ENCODE results near the gene BCAS4.

GRCh38 chr20:50395099-50395915 lies 114.9 kb upstream of the PTPN1 start:
- PRO-cap = bidirectional peak, plus-strand start at chr20:50395457, minus-strand start at chr20:50395270

DNA sequence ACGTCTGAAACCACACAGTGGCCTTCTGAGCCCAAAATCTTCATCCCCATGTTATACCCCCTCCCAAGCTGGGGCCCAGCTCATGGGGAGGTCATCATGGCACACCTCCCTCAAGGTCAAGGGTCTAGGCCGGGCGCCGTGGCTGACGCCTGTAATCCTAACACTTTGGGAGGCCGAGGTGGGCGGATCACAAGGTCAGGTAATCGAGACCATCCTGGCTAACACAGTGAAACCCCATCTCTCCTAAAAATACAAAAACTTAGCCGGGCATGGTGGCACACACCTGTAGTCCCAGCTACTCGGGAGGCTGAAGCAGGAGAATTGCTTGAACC lies 74.6 kb downstream of the RIPOR3 start:
- PRO-cap = no peak

GRCh38 chr20:50673207-50674300 lies 17.8 kb downstream of the RIPOR3 start:
- PRO-cap = no peak

DNA sequence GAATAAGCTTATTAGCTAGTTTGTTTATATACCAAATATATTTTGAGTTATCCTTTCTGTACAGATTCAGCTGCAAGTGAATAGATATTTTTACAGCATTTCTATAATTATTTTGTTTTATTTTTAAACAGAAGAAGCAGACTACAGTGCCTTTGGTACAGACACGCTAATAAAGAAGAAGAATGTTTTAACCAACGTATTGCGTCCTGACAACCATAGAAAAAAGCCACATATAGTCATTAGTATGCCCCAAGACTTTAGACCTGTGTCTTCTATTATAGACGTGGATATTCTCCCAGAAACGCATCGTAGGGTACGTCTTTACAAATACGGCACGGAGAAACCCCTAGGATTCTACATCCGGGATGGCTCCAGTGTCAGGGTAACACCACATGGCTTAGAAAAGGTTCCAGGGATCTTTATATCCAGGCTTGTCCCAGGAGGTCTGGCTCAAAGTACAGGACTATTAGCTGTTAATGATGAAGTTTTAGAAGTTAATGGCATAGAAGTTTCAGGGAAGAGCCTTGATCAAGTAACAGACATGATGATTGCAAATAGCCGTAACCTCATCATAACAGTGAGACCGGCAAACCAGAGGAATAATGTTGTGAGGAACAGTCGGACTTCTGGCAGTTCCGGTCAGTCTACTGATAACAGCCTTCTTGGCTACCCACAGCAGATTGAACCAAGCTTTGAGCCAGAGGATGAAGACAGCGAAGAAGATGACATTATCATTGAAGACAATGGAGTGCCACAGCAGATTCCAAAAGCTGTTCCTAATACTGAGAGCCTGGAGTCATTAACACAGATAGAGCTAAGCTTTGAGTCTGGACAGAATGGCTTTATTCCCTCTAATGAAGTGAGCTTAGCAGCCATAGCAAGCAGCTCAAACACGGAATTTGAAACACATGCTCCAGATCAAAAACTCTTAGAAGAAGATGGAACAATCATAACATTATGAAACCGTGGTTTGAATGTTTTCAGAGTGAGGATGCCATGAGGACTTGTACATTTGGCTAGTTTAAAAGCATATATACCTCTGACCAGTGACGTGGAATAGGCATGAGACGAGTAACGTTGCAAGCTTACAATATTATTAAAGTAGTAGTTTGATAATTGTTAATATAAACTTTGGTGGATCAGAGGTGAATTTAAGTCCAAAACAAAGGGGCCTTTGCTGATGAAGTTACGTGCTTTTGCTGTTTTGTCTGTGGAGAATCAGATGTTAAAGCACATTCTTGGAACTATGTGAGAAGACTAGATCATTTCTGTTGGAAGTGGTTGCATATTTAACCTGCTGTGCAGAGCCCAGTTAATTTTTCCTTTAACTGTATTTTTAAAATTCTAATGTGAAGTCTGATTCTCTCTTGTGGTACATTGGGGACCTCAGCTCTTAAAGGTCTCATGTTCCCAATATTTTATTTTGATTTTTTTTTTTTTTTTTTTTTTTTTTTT lies 18.7 kb downstream of the PARD6B start:
- PRO-cap = no peak

DNA sequence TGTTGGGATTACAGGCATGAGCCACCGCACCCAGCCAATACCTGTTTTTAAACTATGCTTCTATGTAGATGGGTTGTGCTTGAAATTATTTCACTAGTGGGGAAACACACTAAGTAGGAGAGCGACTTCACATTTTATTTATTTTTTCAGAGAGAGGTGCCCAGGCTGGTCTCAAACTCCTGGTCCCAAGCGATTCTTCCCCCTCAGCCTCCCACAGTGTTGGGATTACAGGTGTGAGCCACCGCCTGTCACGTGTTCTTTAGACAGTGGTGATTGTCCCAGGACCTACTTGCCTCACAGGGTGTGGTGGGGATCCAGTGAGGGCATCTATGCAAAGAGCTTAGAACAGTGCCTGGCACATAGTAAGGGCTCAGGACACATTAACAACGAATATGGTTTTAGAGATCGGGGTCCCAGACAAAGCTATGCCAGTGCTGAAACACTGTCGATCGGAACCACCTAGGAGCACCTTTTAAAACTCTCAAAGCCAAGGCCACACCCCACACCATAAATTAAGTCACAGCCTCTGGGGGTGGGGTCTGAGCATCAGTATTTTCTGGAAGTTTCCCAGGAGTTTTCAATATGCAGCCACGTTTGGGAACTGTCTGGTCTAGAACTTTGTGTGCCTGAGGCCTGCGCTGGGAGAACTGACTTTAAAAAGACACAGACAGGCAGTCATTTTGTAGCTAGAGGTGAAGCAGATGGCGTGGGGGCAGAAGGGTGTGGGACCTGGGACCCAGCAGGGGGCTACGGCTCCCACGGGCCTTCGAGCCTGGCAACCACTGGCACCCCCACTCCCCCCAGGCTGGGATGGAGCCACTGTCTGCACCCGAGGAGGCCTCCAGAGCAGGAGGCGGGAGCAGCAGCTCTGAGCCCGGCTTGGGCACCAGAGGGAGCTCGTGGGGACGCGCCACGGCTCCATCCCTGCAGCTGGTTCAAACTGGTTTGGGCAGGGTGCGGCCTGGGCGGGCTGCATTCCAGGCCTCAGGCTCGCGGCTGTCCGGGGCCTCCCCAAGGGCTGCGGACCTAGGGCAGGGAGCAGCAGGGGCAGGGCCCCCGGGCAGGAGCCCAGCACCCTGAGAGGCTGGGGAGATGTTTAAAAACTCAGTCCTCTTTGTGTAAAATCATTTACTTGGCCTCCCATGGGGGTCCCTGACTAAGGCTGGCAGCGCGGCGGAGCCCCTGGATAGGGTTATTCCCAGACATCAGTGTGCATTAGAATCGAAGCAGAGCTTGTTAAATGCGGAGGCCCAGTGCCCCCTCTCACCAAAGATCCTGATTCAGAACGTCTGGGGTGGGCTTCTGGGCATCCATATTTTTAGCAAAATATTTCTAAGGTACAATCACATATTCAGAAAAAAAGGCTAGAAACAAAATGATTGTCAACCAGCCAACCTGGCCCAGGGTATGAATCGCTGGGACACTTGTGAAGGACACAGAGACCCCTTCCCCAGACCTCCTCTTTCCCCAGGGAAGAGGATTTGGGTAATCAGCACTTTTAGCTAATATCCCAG lies 4.4 kb upstream of the BCAS4 start:
- PRO-cap = bidirectional peak, plus-strand start at position 1,014 of the sequence, minus-strand start at position 888 of the sequence

GRCh38 chr20:50794643-50795877 lies at the start of gene BCAS4:
TSS of gene BCAS4 (plus strand) at chr20:50795061.
- PRO-cap = unidirectional peak, plus-strand start at chr20:50795093

- PRO-cap = no peak
Observed at GRCh38 chr20:50799522-50800060, 4.7 kb downstream of the BCAS4 start.

DNA sequence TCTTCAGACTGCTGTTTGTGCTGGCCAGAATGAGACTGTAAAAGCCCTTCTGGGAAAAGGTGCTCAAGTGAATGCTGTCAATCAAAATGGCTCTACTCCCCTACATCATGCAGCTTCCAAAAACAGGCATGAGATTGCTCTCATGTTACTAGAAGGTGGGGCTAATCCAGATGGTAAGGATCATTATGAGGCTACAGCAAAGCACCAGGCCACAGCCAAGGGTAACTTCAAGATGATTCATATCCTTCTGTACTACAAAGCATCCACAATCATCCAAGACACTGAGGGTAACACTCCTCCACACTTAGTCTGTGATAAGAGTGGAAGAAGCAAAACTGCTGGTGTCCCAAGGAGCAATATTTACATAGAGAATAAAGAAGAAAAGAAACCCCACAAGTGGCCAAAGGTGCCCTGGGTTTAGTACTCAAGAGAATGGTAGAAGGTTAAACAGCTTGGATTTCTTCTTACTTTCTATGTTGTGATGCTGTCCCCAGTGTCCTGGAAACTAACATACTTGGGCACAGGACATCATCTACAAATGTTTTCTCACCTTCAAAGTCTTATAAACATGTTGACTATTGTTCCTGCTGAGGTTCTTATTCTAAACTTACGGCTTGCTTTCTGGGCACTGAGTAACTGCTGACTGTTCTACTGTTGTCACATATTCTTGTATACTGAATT lies 17.1 kb downstream of the ADNP start:
- PRO-cap = no peak

DNA sequence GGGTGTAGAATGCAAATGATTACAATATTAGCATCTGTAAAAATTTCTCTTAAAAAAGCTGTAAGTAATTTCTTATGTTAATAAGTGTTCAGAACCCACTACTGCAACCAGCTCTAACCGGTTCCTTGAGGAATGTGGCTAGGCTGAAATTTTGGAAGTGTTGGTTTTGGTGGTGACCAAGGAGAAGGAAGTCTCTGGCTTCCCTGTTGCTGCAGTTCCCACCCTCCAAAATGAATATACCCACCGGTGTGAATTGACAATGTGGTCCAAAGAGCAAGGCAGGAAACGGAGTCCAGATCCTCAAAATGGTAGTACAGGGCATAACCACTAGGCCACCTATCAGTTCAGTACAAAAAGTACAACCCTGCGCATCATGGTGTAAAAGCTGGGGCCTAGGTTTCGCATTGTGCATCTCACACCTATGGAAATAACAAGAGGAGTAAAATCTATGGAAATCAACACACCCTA lies 2.8 kb downstream of the ADNP start:
- PRO-cap = no peak

DNA sequence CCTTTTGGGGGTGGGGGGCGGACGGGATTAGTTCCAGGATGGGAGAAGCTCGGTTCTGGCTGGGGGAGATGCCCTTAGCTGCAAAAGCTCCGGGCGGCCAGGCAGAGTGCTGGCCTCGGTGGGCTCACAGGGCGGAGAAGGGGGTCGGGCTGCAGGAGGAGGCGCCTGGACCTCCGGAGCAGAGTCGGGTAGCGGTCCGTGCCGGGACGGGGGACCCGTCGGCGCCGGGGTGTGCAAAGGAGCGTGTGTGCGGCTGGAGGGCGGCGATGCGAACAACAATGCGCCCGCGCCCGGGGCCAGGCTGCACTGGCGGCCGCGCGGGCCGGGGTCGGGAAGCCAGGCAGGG lies 822 bp downstream of the ADNP start:
- PRO-cap = no peak

GRCh38 chr20:51221420-51222606 lies 198.9 kb upstream of the KCNG1 start:
- PRO-cap = no peak

GRCh38 chr20:51365799-51366930 lies 176.4 kb downstream of the NFATC2 start:
- PRO-cap = no peak

- PRO-cap = no peak
Observed at GRCh38 chr20:51400228-51400909, 142.2 kb downstream of the NFATC2 start.

DNA sequence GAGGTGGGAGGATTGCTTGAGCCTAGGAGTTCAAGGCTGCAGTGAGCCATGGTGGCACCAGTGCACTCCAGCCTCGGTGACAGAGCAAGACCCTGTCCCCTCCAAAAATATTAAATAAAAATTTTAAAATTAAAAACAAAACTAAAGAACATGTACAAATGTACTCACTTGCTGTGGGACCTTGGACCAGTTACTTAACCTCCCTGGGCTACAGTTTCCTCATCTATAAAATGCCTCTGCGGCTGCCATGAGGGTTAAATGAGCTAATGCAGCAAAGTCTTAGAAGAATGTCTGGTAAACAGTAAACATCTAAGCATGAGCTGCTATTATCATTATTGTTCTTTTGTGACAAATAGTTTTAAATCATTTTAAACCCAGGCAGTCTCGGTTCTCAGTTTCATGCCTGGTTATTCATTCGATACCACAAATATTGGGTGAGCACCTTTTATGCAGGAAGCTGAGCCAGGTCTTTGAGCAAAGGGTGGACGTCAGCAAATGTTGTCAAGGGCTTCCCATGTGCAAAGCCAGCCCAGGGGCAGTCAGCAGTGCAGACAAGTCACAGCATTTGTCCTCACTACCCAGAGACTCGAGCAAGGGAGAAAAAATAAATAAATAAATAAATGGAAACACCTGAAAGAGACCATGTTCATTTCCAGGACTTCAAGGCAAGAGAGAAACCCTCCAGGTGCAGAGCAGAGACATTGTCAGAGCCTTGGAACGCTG lies 128.7 kb downstream of the NFATC2 start:
- PRO-cap = no peak

- PRO-cap = no peak
Observed at GRCh38 chr20:51460752-51461338, 81.7 kb downstream of the NFATC2 start.

DNA sequence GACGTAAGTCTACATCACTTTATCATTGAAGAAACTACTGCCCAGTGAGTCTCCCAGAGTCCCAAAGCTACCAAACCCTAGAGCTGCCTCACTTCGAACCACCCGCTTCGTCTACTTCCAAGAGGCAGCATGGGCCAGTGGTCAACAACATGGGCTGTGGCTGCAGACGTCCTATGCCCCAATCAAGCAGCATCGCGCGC lies 35.0 kb downstream of the NFATC2 start:
- PRO-cap = no peak

DNA sequence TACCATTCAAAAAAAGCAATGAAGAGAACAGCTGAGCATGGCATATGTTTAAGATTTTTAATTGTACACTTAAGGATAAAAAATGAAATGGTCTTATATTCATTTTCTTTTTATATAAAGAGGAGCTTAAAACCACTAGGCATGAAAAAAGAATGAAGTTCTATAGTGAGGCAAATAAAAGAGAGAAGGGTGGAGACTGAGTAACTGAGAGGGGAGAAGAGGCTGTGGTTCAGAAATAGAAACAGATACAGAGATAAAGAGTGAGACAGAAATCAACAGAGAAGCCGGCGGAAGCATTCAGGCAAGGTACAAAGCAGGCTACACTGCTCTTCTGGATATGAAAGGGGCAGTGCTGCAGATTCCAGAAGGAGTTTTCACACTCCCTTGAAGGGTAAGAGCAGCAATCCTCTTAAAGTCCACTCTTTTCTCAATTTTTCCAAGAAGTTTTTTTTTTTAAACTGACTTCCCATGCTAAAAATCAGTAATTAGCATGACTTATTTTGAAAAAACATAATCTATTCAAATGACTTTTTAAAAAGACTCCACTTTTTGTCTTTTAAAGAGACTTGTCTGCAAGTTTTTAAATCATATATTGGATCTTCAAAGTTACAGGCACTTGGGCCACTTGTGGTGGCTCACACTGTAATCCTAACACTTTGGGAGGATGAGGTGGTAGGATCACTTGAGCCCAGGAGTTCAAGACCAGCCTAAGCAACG lies 29.8 kb downstream of the NFATC2 start:
- PRO-cap = no peak

- PRO-cap = no peak
Observed at GRCh38 chr20:51529773-51530283, 12.7 kb downstream of the NFATC2 start.

- PRO-cap = no peak
Observed at GRCh38 chr20:51624120-51624760, 81.7 kb upstream of the NFATC2 start.

GRCh38 chr20:51701372-51701846 lies 66.8 kb downstream of the ATP9A start:
- PRO-cap = no peak

Measured in ascending aorta (tissue), 1 donor.